Mammary epithelial cell (primary cell): ENCODE results near the genes OR4M2 and UBE3A.

DNA sequence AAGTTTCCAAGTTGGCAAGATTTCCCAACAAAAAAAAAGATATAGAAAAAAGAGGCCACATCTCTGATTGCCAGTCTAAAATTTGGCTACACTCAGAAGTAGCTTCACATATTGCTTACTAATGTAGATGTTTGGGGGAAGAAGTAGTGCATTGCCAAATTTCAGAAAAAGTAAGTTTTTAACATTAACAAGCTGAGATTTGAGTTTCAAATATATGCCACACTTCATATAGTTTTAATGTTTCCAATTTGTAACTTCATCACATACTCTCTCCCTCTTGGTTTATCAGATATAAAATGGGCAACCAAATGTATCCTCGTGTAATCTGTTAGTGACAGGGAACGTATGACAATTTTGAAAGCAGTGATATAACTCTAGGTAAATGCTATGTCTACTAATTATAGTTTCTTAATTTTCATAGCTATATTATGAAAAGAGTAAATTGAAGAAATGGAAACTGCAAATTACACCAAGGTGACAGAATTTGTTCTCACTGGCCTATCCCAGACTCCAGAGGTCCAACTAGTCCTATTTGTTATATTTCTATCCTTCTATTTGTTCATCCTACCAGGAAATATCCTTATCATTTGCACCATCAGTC, at the start of gene OR4M2:
OR4M2 (plus strand) TSS at position 353 of the 601 bp plus-strand sequence.
- CAGE, long polyA plus RNA, result no peak
- RRBS, result no CpG with 5 or more reads among the region's 2 CpGs

DNA sequence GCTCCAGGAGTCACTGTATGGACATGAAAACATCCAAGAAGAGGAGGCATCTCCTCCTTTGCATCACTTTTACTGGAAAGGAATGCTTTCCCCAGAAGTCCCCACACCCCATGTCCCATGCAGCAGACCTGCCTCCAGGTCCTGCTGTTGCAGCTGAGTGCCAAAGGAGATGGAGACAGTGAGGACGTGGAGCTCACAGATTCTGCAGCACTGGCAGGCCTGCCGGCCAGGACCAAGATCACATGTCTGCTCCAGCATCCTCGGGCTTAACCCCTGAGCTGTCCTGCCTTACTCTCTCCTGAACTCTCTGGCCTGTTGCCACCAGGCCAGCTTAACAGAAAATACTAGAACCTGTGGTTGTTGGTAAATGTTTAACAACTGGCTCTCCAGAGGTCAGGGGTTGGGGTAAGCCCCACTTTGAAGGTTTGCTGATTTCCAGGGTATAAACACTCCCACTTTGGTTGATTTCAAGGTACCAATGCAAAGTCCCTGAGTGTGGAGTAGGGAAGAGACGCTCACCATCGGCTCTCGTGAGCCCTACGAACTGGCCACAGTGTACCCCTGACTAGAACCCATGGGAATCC, 133.8 kb downstream of the OR4N4 start:
- CAGE, long polyA plus RNA, result no peak
- RRBS, result no CpG with 5 or more reads among the region's 7 CpGs

DNA sequence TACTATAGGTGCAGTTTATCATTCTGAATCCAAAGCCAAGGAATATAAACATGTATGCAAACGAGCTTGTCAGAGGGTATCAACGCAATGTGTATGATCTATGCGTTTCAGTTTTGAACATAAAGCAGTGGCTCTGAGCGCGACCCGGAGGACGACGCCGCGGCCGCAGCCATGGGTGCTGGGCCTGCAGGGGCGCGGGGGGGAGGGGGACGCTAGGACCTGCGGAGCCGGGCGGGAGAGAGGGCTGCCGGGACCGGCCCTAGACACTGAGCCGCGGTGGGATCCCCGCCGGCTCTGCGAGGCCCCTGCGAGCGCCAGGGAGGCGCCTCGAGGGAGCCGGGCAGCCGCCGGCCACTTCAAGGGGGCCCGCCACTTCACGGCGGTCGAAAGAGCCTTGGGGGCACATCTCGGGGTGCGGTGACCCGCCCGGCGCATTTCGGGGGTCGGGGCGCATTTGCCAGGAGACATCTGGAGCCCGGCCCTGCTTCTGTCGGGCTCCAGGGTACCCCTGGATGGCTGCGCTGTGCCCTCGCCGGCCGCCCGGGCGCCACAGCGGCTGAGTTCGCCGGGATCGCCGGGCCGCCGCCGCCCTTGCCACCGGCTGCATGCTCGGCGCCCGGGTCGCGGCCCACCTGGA, 72.0 kb upstream of the NIPA1 start:
- CAGE, long polyA plus RNA, result no peak
- RRBS, result no CpG with 5 or more reads among the region's 65 CpGs

GRCh38 chr15:22891504-22891909, 53.0 kb downstream of the NIPA2 start:
- CAGE, long polyA plus RNA, result no peak
- RRBS, result no CpG with 5 or more reads among the region's 19 CpGs

- CAGE, long polyA plus RNA, result no peak
- RRBS, result no CpG with 5 or more reads among the region's 16 CpGs
Measured at GRCh38 chr15:22895274-22896189, 57.1 kb downstream of the NIPA2 start.

DNA sequence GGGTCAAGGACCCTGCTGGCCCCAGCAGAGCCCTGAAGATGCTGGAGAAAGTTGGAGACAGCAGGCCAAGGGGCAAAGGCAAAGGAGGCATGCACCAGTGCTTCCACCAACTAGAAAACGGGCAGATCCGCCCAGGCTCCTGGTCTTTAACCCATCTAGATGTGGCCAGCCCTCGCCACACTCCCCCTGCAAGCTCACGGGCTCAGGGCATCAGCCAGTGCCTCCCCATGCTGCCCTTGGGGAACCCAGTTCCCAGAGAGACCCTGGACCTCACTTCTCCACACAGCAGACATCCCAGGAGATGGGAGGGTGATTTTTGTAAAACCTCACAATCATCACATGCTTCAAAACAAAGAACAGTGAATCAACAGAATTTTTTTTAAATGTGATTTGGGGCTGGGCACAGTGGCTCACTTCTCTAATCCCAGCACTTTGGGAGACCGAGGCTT, 24.6 kb downstream of the CYFIP1 start:
- CAGE, long polyA plus RNA, result no peak
- RRBS, result no CpG with 5 or more reads among the region's 5 CpGs

- CAGE, long polyA plus RNA, result no peak
- RRBS, result no CpG with 5 or more reads among the region's 5 CpGs
Measured at GRCh38 chr15:23756945-23757199, 69.8 kb upstream of the NDN start.

DNA sequence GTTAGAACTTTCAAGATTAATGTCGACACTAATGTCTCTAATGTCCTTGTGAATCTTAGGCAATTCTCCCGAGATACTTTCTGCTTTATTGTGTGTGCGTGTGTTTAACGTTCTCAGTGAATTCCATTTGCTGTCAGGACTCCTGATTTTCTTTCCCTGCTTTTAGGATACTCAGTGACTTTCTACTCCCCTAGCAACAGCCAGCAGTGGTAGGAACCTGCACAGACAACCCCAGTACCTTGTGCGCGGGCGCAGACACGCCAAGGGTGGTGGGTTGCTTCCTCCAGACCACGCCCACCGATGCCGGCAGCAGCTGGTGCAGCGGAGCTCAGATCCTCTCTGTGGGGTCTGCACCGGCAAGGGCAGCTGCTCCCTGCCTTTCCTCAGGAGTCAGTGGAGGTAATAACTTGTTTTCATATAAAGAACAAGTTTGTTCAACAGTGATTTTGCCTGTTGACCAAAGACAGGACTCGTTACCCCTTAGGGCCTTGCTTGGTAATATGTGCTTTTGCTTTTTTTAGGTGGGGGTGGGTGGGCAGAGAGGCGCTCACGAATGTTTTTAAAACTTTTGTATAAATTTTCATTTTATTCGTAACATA, 225.1 kb upstream of the NDN start:
- CAGE, long polyA plus RNA, result no peak
- RRBS, result 7% methylated on average over 3 of the region's 17 CpGs

GRCh38 chr15:25016078-25016600, 61.4 kb downstream of the SNRPN start:
- CAGE, long polyA plus RNA, result no peak
- RRBS, result no CpG with 5 or more reads among the region's 3 CpGs

DNA sequence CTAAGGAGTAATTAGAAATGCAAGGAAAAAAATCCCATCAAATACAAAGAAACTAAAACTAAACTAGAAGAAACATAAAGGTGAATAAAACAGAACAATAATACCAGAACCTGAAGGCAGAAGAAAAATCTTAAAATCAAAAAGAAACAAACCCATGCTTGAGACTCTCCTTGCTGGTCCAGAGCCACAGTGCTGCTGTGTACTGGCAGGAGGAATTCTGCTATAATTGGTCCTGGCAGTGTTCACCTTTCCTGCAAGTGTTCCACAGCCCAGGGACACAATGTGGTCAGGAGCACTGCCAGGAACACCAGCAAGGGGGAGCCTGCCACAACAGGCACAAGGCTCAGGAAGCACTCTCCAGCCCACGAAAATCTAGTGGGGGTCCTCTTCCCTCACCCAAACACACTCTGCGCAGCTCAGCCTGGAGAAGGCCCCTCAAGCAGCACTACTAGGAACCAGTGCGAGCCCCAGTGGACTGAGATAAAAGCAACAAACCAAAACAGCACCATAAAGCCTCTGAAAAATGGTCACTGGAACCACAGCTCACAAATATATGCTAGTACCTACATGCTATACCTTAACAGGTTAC, 92.9 kb downstream of the UBE3A start:
- CAGE, long polyA plus RNA, result no peak
- RRBS, result no CpG with 5 or more reads among the region's 3 CpGs

GRCh38 chr15:25404720-25405278, 34.0 kb downstream of the UBE3A start:
- CAGE, long polyA plus RNA, result no peak
- RRBS, result no CpG with 5 or more reads among the region's 4 CpGs

- CAGE, long polyA plus RNA, result no peak
- RRBS, result no CpG with 5 or more reads among the region's 2 CpGs
Measured at GRCh38 chr15:25423662-25424835, 14.8 kb downstream of the UBE3A start.

GRCh38 chr15:25438103-25439053, at the start of gene UBE3A:
Gene UBE3A (minus strand): TSS chr15:25439024.
- CAGE, long polyA plus RNA, result no peak
- RRBS, result under 1% methylated on average over 25 of the region's 123 CpGs

- CAGE, long polyA plus RNA, result no peak
- RRBS, result no CpG with 5 or more reads among the region's 2 CpGs
Measured at GRCh38 chr15:25515965-25516188, 77.1 kb upstream of the UBE3A start.

DNA sequence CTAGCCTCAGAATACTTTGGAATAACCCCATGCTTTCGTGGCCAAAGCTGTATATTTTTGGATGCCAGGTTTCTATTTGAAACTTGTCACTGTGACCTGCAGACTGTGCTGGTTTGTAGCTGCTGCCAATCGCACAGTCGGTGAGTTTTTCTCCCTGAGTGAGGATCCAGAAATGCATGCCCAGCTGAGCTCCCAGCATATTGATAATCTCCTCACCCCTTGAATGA, 130.0 kb upstream of the UBE3A start:
- CAGE, long polyA plus RNA, result no peak
- RRBS, result no CpG with 5 or more reads among the region's 3 CpGs

DNA sequence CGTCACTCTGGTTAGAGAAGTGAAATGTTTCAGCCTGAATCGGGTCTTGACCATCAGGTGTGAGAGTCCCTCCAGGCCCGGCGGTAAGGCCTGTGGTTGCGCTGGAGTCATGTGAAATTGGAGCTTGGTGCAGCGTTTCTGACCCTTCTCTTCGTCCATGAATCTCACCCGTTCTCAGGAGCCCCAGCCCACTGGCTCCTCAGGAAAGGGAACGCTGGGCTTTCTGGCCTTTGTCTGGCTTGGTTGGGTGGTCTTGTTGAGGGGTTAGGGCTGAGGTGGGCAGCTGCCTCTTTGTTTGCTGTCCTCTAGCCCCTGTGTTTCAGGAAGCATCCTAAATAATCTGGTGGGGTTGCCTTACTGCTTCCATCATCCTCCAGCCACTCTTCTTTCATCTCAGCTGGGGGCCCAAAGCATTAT, 93.3 kb downstream of the GABRG3 start:
- CAGE, long polyA plus RNA, result no peak
- RRBS, result no CpG with 5 or more reads among the region's 9 CpGs

DNA sequence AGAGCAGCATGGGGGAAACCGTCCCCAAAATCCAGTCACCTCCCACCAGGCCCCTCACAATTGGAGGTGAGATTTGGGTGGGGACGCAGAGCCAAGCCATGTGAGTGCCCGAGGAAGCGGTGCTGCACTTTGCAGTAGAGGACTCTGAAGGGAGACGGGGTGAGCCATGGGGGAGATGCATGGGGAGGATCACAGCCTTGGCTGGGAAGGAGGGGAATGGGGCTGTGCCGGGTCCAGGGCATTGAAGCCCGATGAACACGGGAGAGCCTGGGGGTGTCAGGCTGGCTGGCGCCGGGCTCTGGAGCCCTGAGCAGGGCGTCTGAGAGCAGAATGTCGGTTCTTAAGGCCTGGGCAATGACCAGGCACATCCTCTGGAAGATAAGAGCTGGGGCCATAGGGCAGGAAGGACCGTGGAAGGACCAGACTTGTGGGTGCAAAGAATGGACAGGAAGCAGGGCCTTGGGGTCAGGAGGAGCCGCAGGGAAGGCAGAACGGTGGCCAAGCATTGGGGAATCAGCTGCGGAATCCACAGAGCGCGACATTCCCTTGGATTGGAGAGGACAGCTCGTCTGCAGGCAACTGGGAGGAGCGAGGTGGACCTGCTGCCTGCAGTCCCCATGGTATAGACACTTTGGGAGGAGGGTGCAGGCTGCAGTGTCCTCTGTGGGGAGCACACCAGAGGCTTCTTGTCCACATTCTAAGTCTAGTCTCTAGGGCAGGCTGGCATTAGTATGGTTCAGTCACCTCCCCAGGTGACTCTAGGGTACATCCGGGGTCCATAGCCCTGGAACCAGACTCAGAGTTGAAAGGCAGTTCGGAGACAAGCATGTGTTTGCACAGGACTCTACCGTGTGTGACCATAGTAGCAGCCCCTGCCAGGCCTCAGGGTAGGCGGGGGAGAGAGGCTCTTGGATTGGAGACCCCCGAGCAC, 118.0 kb downstream of the GABRG3 start:
- CAGE, long polyA plus RNA, result no peak
- RRBS, result 79% methylated on average over 5 of the region's 25 CpGs

DNA sequence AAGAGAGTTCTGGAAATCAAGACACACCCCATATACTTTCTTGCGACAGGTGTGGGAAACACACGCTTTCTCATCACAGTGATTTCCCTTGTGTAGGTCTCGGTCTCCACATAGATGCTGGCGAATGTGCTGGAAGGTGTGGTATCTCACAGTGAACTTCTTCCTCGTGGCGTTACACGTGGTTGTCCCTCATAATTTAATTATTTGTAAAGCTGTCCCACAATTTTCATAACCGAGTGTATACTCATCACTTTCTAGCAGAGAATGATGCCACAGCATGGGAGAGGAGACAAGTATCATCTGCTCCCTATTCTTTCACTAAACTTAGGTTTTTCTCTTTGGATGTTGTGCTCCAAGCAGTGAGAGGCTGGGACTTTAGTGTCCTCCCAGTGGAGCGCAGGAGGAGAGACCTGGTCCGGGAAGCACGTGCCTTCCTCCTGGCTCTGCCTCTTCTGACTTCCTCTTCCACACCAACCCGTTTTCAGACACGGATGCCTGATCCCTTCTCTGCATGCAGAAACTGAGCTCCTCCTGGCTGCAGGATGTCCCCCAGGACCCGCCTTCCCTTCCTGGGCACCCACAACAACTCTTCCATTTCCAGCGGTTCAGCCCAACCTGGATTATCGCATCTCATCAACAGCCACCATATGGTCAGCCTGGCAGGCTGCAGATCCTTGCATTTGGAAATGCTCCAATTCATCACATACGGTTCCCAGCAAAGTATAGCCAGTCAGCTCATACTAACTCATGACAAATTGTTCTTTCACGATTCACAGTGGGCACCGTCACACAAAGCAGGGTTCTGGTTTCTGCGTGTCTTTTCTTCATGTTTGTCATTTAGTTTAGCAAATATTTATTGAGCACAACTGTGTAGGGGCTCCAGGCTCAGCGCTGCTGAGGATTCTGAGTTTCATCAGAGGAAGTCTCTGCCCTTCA, 124.7 kb downstream of the GABRG3 start:
- CAGE, long polyA plus RNA, result no peak
- RRBS, result no CpG with 5 or more reads among the region's 21 CpGs

DNA sequence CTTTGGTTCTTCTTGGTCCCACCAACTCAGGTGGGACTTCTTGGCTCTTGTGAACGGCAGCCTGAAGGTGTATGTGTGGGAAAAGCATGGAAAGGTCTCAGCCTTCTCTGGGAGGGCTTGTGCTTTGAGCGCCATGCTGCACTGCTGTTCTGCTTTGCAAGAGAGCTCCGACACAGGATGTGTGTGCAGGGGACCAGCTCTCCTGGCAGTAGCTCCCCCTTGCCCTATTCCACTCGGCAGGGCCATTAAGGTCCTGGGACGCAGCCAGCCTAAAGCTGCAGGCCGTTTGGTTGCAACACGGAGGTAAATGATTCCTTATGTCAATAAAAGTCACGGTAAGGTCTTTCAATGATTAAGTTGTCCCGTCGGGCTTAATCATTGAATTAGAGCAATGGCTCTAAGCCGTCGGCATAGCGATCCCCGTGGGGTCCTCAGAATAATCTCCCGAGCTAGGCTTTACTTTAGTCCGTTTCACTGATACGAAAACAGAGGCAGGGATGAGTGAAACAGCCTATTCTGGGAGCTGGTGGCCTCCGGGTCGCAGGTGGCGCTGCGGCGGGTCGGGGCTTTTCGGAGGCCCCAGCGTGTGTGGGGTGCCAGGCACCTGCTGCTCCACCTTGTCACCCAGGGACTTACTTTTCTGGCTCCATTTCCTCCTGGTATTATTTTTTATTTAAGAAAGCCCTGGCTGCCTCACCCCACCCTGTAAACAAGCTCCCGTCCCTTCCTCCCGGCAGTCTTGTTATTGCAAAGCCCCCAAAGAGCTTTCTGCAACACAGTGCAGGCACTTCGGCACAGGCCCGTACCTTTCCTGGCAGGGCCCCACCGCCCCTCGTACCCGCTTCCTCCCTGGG, 525.2 kb downstream of the OCA2 start:
- CAGE, long polyA plus RNA, result no peak
- RRBS, result no CpG with 5 or more reads among the region's 32 CpGs

DNA sequence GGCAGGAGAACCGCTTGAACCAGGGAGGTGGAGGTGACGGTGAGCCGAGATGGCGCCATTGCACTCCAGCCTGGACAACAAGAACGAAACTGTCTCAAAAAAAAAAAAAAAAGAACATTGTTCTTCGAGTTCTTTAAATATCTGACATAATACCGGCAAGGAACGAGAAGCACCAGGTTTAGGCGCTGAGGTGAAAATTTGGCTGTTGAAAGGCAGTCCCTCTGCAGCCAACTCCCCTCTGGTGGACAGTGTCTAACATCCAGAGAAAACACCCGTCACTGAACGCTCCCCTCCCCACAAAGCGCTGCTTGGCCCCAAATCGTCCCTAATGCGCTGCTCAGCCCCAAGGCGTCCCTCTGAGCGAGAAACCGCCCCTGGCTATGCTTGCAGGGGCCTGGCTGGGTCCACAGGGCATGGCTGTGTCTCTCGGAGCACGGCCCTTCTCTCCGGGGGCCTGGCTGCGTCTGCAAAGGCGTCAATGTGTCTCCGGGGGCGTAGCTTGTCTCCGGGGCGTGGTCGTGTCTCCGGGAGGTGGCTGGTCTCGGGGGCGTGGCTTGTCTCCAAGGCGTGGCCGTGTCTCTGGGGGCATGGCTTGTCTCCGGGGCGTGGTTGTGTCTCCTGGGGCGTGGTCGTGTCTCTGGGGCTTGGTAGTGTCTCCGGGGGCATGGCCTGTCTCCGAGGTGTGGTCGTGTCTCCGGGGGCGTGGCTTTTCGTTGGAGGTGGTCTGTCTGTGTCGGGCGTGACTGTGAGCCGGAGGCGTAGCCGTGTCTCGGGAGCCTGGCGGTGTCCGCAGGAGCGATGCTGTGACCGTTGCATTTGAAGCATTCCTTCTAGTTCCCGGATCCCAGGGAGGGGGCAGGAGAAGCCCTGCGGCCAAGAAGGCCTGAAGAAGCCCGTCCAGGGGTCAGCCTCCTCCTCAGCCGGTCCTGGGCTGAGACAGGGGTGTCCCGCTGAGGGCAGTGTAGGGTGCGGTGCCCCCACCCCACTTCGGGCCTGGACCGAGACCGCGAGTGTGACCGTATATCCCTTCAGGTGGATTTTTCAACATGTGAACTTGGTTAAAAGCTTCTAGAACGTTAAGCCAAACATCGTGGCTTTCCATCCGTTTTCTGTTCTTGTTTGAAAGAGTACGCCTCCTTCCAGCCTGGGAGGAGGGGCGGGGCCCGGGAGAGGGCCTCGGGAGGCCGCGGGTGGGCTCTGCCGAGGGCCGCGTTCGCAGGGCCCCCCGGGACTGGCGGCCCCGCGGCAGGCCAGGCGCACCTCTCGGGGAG, 3.1 kb downstream of the OCA2 start:
- CAGE, long polyA plus RNA, result no peak
- RRBS, result 2% methylated on average over 40 of the region's 82 CpGs